Cytotoxic T cell (primary cell): ENCODE measurements around a stretch of chr12.

DNA sequence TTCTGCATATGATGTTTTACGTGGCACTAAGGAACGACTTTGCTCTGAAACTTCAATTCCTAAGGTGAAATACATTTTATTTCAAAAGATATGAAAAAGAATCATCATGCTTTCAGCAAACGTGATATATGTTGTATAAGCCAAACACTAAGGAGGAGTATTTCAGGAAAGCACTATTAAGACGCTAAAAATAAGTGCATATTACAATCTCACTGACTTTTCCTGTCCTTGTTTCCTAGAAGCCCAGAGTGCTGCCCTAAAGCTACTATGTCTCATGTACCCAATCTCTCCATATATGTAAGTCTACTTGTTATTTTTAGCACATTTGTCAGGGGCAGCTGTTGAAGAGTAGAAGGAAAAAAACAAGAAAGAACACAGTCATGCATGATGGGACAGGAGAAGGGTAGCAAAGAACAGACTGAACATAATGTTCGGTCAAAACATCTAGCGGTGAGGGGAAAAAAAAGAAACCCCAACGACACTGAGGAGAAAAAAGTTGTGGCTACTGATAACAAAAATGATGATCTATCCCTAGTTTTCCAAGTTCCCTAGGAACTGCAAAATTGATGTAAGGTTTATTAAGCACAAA lies 14.3 kb downstream of the YBX3 start:
- PRO-cap, 2 experiments: no peak in any of the 2 experiments

- PRO-cap, 2 experiments: no peak in any of the 2 experiments
These were observed 12.7 kb downstream of the PRB4 start for GRCh38 chr12:11297484-11297952.

DNA sequence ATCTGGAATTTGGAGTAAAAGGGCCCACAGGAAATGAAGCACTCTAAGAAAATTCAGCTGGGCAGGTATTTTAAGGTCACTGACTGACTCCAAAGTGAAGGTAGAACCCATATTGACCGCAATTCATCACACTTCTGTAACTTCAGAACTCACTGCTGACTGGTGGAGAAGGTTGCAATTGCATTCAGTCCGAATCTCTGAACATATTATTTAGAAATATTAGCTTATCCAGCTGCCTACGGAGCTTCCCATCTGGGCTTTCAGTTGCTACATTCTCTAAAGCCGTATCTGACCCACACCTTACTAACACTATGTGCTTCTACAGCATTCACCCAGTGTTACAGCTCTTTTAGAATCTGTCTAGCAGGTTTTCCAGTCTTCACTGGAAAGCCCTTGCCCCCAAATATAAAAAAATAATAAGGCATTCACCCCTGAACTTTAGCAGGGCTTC lies 103.3 kb upstream of the ETV6 start:
- PRO-cap, 2 experiments: peak in 2 of 2 experiments; most common plus-strand start position 145 of the sequence (in 2)

DNA sequence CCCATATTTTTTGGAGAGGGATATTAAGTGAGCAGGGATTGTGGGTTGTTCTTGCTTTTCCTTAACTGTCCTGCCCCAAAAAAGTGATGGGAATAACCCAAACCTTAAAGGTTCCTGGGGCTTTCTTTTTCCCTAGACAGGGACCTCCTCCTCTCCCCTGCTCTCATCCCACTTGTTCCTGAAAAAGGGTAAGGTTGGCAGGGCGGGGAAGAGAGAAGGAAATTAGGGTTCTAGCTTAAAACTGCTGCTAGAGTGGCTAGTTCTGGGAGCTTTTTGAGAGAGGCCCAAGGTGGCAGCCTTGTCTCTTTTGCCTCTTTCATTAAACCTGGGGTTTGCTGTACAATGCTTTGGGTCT lies 21.4 kb downstream of the ETV6 start:
- PRO-cap, 2 experiments: no peak in any of the 2 experiments

GRCh38 chr12:11675305-11676019 lies 26.0 kb downstream of the ETV6 start:
- PRO-cap, 2 experiments: no peak in any of the 2 experiments

- PRO-cap, 2 experiments: no peak in any of the 2 experiments
These were observed 74.9 kb downstream of the ETV6 start for GRCh38 chr12:11724002-11725124.

DNA sequence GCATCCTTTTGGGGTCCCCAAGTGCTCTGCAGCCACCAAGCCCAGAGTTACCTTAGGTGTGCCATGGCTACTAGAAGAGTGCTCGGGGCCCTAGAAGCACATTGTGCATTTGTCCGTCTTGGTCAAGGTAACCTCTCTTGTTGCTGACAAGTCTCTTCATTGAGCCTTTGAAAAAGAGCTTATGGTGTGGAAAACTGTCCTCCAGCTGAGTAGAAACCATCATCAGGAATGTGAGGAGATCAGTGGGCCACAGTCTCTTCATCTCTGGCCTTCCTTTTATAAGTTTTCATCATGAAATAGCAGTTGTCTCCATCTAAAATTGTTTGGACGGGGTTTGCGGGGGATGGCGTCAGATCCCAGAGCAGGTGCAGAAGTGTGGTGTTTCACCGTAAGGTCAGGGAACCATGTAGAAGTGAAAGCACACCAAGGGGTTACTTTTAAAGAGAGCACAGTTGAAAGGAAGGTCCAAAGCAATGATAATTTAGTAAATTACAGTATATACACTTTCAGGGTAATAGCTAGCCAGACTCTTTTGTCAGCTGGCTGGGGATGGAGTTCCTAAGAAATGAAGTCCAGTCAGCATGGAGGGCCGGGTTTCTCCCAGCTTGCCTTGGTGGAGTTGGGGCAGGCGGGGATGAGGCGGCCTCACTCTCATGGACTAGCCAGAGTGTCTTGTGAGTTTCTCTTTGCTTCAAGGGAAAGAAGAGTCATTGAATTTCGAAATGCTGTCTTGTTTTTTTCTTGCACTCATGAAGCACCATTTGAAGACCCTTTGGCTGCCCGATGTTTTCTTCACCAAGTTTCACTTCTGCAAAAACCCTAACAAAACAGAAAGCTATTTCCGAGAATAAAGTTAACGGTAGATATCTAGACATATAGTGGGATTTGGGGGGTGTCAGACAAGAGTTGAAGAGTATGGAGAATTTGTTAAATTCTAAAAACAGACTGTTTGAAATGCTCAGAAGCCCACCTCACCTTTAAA lies 100.6 kb downstream of the ETV6 start:
- PRO-cap, 2 experiments: no peak in any of the 2 experiments

GRCh38 chr12:11795512-11796402 lies 146.3 kb downstream of the ETV6 start:
- PRO-cap, 2 experiments: no peak in any of the 2 experiments

GRCh38 chr12:11855654-11855950 lies 206.1 kb downstream of the ETV6 start:
- PRO-cap, 2 experiments: no peak in any of the 2 experiments

DNA sequence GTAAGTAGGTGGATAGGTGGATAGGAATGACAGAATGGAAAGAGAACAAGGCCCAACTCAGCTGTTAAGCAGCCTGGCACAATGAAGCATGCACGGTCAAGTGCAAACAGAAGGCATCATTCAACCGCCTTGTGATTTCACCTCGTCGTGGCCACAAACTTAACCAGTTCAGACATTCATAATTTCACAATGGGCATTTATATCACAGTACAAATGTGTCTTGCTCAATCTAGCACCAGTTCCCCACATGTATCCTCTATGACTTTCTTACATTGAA lies 207.4 kb downstream of the ETV6 start:
- PRO-cap, 2 experiments: no peak in any of the 2 experiments

- PRO-cap, 2 experiments: no peak in any of the 2 experiments
These were observed 43.0 kb upstream of the BCL2L14 start for GRCh38 chr12:12027802-12028086.

- PRO-cap, 2 experiments: peak in 1 of 2 experiments; most common minus-strand start chr12:12111517 (in 1)
These were observed 40.7 kb downstream of the BCL2L14 start for GRCh38 chr12:12111384-12111846.

- PRO-cap, 2 experiments: no peak in any of the 2 experiments
These were observed 47.2 kb downstream of the LRP6 start for GRCh38 chr12:12219700-12219991.

DNA sequence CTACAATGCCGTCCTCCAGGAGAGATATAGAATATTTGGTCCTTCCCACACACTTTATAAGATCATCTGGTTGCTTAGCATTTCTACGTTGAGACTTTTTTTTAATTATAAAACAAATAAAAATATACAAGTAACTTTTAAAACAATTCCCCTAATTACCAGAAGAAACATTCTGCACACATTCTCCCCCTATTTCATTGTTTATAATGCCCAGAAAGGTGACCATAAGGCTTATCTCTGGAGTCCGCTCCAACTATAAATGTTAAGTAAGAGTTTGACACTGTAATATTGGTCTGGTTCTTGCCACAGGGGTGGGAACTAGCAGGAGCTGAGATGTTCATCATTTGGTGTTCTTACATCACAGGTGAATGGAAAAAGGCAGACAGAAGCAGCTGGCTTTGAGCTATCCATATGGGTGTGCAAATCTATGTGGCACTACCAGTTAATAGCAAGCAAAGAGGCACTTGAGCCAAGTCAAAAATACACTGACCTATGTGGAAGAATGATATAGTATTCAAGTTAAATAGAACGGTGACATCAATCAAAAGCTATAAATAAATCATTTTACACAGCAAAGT lies 43.4 kb downstream of the DUSP16 start:
- PRO-cap, 2 experiments: no peak in any of the 2 experiments

GRCh38 chr12:12720963-12721638 lies 3.9 kb downstream of the CDKN1B start:
- PRO-cap, 2 experiments: no peak in any of the 2 experiments

GRCh38 chr12:12726138-12726434 lies 8.9 kb downstream of the CDKN1B start:
- PRO-cap, 2 experiments: no peak in any of the 2 experiments

DNA sequence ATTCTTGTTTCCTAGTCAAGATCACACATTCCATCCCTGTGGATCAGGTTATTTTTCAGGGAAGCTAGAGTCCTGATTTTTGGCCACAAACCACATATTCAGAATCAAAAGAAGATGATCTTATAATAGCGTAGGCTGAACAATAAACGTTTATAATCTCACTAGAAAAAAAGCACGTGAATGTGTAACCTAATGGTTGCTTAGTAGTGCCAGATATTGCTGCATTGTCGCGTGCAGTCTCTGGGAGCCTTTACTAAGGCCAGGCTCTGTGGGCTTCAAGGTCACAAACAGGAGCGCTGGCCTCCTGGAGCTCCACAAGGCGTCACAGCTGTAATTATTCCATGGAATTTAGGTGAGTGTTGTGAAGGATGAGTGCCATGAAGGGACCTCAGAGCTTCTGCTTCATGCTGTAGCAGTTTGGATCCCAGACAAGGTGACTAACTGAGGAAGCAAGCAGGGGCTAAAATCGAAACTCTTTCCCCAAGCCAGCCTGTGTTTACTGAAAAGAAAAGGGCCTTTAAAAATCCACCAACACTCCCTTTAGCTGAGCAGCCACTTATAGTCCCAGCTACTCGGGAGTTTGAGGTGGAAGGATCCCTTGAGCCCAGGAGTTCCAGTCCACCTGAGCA lies 17.5 kb downstream of the CDKN1B start:
- PRO-cap, 2 experiments: no peak in any of the 2 experiments

- PRO-cap, 2 experiments: no peak in any of the 2 experiments
These were observed 2.0 kb downstream of the APOLD1 start for GRCh38 chr12:12787219-12788033.

DNA sequence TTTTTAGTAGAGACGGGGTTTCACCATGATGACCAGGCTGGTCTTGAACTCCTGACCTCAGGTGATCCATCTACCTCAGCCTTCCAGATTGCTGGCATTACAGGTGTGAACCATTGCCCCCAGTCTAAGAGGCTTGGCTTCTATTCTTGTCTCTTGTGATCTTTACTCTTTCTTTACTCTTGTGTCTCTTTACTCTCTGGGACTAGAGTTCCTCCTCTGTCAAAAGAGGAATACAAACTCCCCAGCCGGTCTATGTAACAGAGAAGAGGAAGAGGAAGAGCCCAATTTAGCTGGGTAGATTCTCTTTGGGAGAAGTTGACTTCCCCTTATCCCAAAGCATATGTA lies 4.0 kb upstream of the DDX47 start:
- PRO-cap, 2 experiments: no peak in any of the 2 experiments

GRCh38 chr12:12890322-12891060 lies 871 bp upstream of the GPRC5A start:
- PRO-cap, 2 experiments: no peak in any of the 2 experiments